HL-60 (cell line): ENCODE measurements around a stretch of chr7.

DNA sequence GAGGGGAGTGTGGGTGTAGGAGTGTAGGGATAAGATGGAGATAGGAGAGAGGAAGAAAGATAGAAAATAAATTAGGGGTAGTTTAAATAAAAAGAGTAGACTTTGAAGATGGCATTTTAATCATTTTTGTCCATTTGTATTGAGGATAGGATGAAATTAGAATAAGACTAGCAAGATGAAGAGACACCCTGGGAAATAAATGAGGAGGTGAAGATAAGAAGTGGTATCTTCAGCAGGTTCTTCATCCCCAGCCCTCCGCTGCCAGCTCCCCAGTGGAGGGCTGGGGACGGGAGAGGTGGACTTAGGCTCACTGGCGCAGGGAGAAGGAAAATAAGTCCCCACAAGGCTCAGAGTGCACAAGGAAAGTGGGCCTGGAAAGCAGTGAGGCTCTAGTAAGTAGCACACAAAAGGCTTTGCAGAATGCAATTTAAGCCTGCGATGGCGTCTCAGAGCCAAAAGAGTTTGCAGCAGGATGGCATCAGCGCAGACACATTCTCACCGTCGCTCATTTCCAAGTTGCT lies 98.1 kb upstream of the NPVF start:
- RRBS: no CpG with 5 or more reads among the region's 8 CpGs

GRCh38 chr7:25568936-25569160 lies 340.6 kb upstream of the NPVF start:
- RRBS: no CpG with 5 or more reads among the region's 10 CpGs

DNA sequence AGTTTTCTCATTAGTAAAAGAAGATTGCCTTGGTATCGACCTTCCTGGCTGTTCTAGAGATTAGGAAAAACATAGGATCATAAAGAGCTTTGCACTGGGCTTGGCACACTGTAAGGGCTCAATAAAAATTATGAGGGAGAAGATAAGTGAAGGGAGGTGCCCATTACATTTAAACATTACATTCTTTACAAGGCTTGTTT lies 351.8 kb upstream of the NPVF start:
- RRBS: no CpG with 5 or more reads among the region's 1 CpG

GRCh38 chr7:25624735-25625322 lies 396.5 kb upstream of the NPVF start:
- RRBS: no CpG with 5 or more reads among the region's 9 CpGs

- RRBS: no CpG with 5 or more reads among the region's 22 CpGs
These were observed 298.0 kb upstream of the NFE2L3 start for GRCh38 chr7:25853756-25854711.

GRCh38 chr7:25894293-25894756 lies 257.7 kb upstream of the NFE2L3 start:
- RRBS: no CpG with 5 or more reads among the region's 4 CpGs

GRCh38 chr7:25950172-25950897 lies 201.7 kb upstream of the NFE2L3 start:
- RRBS: 11% methylated on average over 3 of the region's 40 CpGs

DNA sequence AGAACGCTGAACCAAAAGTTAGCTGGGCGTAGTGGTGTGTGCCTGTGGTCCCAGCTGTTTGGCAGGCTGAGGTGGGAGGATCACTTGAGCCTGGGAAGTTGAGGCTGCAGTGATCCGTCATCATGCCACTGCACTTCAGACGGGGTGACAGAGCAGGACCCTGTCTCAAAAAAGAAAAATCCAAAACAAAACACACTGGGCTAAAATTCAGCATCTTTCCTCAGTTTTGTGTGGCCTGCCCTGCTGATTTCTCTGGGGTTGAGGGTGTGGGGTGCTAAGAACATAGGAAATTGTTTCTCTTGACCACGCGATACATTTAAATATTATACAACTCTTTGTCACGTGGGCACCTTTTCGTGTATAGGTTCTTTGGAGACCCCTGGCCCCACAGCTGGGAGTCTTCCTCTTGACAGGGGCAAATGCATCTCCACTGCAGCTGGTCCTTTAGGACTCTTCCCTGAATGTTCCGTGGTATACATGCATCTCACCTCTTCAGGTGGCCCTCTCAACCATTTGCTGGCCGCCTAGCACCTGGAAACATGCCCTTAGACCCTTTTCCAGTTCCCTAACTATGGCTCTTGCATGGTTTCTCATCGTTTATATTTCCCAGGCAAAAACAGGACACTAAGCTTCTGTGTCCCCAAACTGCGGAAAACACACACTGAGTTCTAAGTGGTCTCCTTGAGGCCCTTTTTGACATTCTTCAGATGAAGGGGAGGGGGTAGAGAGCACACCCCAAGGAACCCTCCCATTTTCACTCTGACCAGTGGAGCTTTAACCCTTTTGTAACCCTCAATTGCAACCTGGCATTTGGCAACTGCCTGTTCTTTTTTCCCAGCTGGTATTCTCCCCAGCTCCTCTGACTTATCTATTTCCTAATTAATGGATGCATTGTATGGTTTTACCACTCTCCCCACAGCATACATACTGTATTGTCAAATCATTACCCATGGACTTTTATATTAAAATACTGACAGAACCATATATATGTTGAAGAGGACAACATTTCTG lies 20.7 kb downstream of the HNRNPA2B1 start:
- RRBS: no CpG with 5 or more reads among the region's 12 CpGs

DNA sequence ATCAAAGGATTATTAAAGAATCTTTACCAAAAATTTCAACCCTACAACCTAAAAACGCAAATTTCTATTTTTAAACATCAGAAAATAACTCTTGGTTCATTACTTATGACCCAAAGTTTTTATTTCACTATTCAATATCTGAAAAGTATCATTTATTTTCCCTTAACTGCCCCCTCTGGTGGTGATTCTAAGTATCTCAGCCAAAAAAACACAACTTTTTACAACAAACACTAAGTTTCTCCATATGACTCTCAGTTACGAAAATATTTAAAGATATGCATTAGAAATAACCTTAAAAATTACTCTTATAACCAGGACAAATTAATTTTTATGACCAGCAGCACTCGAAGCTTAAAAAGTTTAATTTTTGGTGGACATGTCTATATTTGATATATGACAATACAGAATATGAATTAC lies 2.5 kb downstream of the HNRNPA2B1 start:
- RRBS: no CpG with 5 or more reads among the region's 3 CpGs

DNA sequence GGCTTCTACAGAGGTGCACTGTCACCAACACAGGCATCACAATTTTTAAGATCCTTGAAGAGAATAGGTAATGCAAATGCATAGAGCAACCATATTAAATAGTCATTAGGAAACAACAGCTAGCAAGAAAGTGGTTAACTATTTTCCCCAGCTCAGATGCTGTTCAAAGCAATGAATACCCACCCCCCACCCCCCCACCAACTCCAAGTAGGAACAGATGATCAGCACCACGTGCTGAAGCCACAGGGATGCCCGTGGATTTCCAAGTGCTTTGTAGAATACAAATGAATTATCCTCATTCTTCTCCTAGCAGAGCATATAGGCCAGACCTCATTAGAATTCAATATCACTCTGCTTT lies 205.8 kb downstream of the SKAP2 start:
- RRBS: no CpG with 5 or more reads among the region's 2 CpGs

DNA sequence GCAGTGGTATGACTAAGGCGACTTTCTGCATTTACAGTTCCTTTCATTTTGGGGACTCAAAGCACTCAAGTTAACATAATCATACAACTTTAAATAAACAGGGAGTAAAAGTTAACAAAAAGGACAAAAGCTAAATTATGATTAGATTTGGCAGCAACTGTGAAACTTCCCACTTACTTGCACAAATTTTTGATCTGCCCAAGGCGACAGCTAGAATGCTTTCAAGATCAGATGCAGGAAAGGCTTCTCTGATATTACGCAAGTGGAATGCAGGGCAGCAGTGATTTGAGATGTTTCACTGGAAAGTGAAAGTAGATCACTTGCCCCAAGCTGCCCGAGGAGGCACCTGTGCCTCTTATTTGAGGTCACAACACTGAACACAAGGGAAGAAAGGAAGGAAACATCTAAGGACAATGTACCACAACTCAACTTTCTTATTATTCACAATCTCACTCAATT lies 199.4 kb downstream of the SKAP2 start:
- RRBS: no CpG with 5 or more reads among the region's 4 CpGs

- RRBS: no CpG with 5 or more reads among the region's 2 CpGs
These were observed 87.8 kb downstream of the SKAP2 start for GRCh38 chr7:26776253-26777313.

GRCh38 chr7:27087801-27088651 lies 7.8 kb downstream of the HOXA1 start:
- RRBS: 54% methylated on average over 25 of the region's 70 CpGs

DNA sequence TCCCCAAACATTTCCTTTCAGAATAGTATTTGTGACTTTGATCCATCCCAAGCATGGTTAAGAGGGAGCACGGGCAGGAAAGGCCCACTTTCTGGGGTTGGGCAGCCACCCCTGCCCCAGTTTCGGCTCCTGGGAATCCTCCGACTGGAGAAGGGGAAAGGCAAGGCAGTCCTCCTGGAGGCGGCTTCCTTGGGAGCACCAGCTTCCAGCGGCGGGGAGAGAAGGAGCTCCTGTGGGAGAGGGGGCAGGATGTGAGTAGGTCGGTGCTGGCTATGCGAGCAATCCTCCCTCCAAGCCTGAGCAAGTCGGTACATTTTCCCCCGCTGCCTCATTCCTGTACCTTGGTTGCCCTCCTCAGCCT lies 2.1 kb upstream of the HOXA1 start:
- RRBS: no CpG with 5 or more reads among the region's 10 CpGs

DNA sequence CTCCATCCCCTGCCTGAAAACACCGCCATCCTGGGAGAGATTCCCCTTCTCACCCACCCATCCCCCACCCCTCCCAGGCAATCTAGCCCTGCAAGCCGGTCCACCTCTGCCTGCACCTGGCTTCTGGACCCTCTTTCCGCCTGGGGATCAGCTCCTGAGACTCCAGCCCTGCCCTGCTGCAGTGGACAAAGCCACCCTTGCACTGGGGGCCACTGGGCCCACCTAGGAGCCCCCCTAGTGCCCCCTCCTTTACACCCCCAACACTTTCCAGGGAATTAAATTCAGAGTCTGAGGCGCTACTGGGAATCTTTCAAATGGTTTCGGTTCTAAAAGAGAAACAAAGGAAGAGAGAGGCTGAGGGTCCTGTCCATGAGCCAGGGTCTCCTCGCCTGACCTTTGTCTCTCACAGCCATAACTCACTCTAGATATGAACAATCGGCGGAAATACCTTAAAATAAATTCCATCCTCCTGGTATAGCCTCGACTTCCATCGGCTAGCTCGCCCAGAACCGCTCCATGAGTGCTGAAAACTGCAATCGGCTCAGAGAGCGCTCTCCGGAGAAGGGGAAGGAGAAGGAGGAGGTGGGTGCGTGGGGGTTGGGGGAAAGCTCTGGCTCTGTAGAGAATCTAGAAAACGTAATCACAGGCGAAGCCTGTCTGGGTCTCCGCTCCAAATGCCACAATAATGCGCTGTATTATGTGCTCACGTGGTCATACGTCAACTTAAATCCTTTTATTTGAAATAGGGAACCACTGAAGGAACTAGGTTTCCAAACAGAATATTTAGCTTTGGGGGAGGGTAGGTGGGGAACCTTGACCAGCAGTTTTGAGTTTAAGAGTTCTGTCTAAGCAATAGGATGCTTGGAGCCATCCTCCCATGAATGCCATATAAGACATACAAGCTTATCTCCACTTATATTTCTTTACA lies 12.6 kb downstream of the HOXA4 start:
- RRBS: 80% methylated on average over 1 of the region's 22 CpGs

DNA sequence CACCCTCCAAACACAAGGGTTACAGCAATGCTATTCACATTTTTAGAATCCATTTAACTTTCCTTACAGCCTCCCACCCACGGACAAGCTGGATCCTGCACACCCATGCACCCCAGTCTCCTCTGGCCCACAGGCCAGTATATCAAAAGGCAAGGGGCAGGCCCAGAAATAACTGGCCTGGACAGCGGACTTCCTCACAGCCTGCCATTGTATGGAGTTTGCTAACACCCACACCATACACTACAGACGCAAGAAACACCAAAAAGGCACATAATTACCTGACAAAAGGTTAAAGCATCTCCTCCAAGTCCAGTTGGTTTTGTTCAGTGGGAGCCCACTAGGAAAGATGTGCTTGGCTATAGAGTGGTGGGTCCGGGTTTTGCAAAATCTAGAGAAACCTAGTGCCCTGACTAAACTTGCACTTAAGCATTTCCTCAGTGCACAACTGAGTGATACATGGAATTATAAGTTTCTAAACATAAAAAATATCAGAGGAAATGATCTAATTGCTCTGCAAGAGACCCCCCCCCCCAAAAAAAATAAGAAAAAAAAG lies 11.9 kb downstream of the HOXA4 start:
- RRBS: no CpG with 5 or more reads among the region's 4 CpGs

DNA sequence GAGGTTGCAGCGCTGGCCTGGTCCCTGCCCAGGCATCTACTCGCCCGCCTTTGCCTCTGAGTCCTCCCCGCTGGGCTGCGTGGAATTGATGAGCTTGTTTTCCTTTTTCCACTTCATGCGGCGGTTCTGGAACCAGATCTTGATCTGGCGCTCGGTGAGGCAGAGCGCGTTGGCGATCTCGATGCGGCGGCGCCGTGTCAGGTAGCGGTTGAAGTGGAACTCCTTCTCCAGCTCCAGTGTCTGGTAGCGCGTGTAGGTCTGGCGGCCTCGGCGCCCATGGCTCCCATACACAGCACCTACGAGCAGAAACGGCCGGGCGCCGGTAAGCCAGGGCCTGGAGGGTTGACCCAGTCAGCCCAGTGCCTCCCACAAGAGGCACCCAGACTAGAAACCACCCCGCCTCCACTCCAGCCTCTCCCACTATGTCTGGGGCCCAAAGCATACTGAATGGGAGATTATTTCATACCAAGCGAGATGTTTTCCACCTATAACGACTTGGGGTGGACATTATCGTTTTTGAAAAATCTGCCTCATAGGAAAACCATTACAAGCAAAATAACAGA lies 1.9 kb downstream of the HOXA6 start:
- RRBS: no CpG with 5 or more reads among the region's 32 CpGs

- RRBS: no CpG with 5 or more reads among the region's 22 CpGs
These were observed 3.4 kb upstream of the HOXA10 start for GRCh38 chr7:27177207-27178322.

- RRBS: no CpG with 5 or more reads among the region's 9 CpGs
These were observed 4.3 kb upstream of the HOXA10 start for GRCh38 chr7:27178323-27178981.

DNA sequence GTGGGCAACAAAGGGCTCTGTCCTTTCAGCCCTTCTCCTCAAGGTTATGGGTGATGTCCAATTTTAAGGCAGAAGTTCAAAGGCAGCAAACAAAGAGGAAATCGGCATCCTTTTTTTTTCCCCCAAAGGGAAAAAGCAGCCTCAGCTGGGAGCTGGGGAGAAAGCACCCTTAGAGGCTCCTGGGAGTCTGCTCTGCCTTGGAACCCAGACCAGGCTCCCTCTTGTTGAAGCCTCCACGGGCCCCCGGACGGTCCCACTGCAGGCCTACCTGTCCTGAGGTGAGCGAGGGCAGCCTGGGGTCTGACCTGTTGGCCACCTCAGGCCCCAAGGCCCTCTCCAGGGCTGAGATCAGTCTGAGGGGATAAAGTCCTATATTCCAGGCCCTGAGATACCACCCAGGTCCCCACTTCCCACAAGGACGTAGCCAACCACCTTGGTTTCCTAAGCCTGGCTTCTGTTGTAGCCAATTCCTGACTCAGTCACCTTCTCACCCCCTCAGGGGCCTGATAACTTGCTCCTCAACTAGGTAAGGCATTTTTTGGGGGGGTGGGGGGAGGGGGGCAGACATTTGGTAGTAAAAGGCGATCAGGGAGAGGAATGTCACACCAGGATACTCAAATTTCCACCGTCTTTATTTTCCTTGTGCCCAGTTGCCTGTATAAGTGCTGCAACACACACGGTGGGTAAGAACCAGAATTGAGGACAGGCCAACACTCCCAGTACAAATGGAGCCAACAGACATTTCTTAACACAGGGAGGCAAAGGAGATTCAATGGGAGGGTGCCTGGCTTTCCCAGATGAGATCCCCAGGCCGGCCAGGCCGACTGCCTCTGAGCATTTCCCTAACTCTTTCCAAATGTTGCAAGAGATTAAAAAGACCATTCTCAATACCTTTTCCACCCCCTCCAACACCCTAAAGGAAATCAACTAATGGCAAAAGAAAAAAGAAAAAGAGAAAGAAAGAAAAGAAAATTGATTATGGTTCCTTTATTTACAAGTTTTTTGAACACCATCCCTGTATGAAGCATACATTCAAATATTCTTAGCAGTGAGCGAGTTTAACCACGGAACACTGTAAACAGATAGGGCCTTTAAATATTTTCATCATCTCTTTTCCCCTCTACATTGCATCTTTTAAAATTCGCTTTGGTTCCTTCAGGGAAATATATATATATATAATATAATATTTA lies 4.1 kb downstream of the HOXA11 start:
- RRBS: no CpG with 5 or more reads among the region's 14 CpGs